Mesenchymal stem cell of the bone marrow (primary cell): ENCODE measurements around a stretch of chr7.

DNA sequence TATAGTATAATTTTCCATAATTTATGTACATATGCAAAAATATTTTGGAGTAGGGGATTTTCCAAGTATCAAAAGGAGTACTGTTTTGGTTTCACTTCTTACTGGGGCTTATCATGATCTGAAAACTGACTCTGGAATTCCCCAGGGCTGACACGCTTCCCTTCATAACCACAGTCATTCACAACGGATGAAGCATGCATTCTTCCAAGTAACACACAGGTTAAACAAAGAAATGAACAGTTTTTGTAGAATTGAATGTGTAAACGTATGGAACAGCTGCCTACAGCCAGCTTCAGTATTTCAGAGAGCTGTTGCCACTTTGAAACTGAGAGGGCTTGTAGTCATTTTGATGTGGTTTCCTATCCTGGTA lies 4.4 kb downstream of the NFE2L3 start:
- CAGE, long polyA plus RNA: no peak

DNA sequence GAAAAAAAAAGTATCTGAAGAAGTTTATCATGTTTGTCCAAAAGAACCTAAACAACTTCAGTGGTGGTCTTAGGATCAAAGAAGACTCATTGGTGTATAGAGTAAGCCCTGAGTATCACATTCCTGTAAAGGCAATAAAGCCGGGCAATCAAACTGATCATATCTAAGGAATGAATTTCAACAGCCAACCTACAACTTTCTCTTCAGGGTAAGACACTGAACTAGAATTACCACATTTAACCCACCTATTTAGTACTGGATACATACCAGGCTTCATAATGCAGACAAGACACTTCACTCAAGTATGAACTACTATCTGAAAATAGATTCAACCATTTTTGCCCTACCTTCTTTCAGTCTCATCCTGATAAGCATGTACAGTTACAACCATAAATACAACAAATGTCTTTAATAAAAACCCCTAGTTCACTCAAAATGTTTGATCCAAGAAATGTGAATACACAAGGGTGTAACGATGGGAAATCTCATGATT lies 10.0 kb downstream of the HNRNPA2B1 start:
- CAGE, long polyA plus RNA: no peak

GRCh38 chr7:26194755-26195604 lies 5.6 kb downstream of the HNRNPA2B1 start:
- CAGE, long polyA plus RNA: no peak

GRCh38 chr7:26348110-26348906 lies 56.6 kb downstream of the SNX10 start:
- CAGE, long polyA plus RNA: no peak

GRCh38 chr7:27098253-27099503 lies 2.9 kb upstream of the HOXA1 start:
- CAGE, long polyA plus RNA: no peak

DNA sequence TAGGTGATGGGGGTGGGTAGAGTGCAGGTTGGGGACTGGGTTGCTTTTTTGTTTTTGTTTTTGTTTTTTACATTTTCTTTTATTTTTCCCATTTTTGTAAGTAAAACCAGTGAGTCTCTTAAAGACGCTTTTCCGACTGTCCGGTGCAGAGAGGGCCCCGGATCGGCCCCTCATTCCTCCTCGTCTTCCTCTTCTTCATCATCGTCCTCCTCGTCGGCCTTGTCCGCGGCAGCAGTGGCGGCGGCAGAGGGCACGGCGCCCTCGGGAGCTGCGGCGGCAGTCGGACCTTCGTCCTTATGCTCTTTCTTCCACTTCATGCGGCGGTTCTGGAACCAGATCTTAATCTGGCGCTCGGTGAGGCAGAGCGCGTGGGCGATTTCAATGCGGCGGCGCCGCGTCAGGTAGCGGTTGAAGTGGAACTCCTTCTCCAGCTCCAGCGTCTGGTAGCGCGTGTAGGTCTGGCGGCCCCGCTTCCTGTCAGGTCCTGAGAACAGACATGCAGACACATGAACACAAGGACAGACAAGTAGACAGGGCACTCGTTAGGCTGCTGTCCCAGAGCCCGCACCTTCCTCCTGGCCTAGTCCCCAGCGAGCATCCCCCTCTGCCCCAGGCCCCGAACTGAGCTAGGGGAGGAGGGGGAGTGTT lies 1.6 kb downstream of the HOXA7 start:
- CAGE, long polyA plus RNA: no peak

DNA sequence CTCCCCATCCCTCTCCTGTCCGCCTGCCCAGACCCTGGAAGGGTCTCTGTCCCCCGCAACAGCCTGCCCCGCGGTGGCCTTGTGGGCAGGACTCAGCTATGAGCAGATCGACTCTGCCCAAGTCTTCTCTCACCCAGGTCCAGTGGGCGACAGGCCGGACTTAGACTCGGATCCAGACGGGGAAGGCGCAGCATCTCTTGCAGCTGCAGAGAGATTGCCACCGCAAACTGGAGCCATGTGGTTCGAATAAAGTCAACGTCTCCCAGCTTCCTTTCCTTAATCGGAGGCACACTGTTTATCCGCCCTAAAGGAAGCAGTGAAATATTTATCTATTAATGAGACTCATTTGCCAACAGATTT lies 490 bp upstream of the HOXA7 start:
- CAGE, long polyA plus RNA: no peak

- CAGE, long polyA plus RNA: no peak
These were observed 4.3 kb upstream of the HOXA10 start for GRCh38 chr7:27178323-27178981.

GRCh38 chr7:27186556-27187054 lies 1.6 kb upstream of the HOXA11 start:
- CAGE, long polyA plus RNA: no peak

GRCh38 chr7:27187144-27187786 lies 2.2 kb upstream of the HOXA11 start:
- CAGE, long polyA plus RNA: no peak

- CAGE, long polyA plus RNA: no peak
These were observed 7.1 kb upstream of the EVX1 start for GRCh38 chr7:27235293-27236141.

GRCh38 chr7:27277562-27277917 lies 34.9 kb downstream of the EVX1 start:
- CAGE, long polyA plus RNA: no peak

- CAGE, long polyA plus RNA: no peak
These were observed 104.4 kb downstream of the EVX1 start for GRCh38 chr7:27346659-27347691.

GRCh38 chr7:27361337-27362069 lies 118.9 kb downstream of the EVX1 start:
- CAGE, long polyA plus RNA: no peak

GRCh38 chr7:28102850-28103565 lies 77.6 kb downstream of the JAZF1 start:
- CAGE, long polyA plus RNA: no peak

DNA sequence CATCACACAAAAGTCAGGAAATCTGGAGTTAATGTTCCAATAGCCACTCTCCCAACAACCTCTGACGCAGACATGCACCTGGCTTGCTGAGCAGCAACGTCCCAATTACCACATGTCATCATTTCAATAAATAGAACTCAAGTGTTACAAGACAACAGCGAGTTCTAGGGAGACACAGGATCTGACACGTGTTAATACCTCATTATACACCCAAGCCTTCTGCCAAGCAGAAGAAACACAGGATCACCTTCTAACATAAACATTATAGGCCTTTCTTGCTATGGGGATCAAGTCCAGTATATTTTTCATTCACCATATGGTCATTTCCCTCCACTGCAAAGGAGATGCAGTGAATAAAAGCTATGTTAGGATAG lies 74.3 kb downstream of the JAZF1 start:
- CAGE, long polyA plus RNA: no peak

DNA sequence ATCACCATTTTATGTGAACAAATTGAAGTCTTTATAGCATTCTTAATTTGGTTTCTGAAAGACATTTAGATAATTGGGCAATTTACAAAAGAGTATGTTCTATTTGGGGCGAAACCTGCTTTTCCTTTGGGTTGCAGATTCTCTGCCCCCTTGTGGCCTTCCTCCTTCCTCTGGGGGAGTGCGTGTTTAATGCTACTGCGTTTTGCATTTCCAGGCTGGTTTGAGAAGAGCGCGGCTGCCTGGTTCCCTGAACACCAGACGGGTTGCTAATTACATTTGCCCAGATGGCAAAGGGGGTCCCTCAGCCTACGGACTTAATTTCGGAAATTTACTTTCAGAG lies 91.8 kb upstream of the JAZF1 start:
- CAGE, long polyA plus RNA: no peak

DNA sequence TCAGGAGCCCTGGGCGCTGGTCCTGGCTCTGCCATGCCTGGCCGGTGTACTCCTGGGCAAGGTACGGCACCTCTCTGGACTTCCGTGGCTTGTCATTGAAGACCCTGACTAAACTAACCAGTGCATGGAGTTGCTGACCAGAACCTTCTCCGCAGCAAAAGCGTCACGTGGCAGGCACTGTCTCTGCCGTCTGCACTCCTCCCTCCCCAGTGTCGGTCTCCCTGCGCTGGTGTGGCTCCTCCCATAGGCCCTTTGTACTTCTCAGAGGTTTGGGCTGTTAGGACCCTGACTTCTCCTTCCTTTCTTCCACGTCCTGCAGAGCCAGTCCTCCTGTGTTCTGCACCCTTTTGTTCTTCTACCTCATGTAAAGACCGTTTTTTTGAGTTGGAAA lies 100.6 kb upstream of the CREB5 start:
- CAGE, long polyA plus RNA: no peak

DNA sequence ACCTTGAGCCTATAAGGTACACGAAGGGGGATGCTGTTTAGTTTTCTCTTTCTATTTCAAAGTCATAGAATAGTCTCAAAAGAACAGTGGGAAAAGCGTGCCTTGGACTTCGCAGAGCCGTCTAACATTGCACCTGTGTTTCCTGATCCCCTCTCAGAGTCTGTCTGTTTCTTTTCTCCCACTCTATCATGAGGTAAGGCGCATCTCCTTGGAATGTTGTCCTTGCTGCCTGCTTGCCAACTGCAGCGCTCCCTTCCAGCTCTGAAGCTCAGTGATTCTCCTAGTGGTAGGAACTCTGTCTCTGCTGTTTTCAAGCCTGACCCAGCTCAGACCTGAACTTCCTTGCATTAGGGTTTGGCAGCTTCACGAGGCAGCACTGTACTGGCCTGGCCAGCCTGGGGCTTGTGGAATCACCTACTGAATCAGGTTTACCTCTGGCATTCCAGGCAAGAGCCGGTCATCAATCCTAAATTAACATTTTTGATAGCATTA lies 123.9 kb downstream of the CREB5 start:
- CAGE, long polyA plus RNA: no peak

- CAGE, long polyA plus RNA: no peak
These were observed 272.8 kb downstream of the CREB5 start for GRCh38 chr7:28685118-28685504.